Diencephalon (tissue), 2 donors: ENCODE measurements around the genes NOLC1, PSD, FBXL15 and WBP1L.

DNA sequence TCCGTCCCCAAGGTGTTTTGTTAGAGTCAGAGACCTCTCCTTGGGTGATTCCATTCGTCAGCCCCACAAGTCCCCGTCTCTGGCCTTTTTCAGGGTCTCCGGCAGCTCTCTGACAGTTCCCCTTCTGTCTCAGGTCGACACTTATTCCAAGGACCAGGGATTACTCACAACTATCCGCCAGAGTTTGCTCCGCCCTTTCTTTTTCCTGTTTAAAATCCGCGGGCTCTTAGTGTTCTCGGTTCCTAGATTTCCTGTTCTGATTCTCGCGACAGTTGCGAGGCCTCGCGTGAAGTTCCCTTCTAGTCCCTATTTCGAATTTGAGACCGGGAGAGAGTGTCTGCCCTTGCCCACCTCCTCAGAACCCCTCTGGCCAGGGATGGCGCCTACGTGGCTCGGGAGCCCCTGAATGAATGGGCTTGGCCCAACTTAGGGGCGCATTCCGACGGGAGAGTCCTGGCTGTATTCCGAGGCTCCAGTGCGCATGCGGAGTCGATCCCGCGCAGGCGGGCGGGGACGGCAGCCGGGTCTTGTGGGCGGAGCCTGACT lies 1.2 kb upstream of the KAZALD1 start:
- RAMPAGE, long total RNA = no peak

- RAMPAGE, long total RNA = no peak
Observed at GRCh38 chr10:101093035-101093473, 31.3 kb downstream of the KAZALD1 start.

GRCh38 chr10:101579197-101579737 lies 8.8 kb downstream of the POLL start:
- RAMPAGE, long total RNA = no peak

DNA sequence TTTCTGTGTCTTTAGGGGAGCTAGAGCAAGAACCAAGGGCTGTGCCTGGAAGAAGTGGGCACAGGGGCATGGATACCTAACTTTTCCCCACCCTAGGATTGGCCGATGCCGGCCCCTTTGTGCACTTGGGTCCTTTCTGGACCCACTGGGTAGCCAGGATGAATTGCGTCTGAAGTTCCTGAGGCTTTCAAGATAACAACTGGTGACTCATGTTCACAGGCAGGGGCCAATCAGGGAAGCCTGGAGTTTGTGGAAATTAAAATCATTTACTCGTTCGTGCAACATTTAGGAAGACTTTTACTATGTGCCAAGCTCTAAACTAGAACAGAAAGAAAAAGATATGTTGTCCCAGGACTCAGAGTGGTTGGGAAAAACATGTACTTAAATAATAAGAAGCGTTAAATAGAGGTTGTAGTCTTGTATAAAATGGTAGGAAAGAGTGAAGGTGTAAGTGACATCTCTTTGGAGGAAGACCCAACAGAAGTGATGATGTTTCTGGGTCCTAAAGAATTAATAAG lies 882 bp downstream of the DPCD start:
- RAMPAGE, long total RNA = no peak

DNA sequence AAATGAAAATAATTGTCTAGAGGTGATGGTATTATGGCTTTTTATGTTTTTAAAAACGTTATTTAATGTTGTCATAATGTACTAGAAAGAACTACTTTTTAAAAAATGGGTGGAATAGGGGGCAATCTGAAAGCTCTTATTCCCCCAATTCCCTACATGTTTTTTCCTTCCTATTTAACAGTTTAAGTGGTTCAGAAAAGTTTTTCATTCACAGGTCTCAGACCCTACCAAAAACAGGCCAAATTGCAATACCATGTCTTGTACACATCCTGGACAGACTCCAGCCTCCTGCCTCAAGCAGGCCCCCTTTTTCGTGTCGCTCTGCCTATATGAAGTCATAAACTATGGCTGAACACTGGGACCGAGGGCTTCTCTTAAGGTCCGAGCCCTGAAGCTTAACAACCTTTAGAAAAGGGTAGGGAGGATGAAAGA lies 1.4 kb downstream of the FBXW4 start:
- RAMPAGE, long total RNA = no peak

DNA sequence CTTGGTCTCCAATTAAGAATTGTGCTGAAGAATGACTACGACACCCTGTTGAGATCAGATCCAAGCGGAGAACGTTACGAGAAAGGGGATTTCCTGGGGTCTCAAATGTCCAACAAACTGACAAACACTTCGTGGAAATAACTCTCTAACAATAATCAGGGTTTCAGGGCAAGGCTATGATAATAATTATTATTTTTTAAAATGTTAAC lies 10.6 kb upstream of the NPM3 start:
- RAMPAGE, long total RNA = no peak

GRCh38 chr10:101830203-101831200 lies 12.3 kb upstream of the OGA start:
- RAMPAGE, long total RNA = no peak

DNA sequence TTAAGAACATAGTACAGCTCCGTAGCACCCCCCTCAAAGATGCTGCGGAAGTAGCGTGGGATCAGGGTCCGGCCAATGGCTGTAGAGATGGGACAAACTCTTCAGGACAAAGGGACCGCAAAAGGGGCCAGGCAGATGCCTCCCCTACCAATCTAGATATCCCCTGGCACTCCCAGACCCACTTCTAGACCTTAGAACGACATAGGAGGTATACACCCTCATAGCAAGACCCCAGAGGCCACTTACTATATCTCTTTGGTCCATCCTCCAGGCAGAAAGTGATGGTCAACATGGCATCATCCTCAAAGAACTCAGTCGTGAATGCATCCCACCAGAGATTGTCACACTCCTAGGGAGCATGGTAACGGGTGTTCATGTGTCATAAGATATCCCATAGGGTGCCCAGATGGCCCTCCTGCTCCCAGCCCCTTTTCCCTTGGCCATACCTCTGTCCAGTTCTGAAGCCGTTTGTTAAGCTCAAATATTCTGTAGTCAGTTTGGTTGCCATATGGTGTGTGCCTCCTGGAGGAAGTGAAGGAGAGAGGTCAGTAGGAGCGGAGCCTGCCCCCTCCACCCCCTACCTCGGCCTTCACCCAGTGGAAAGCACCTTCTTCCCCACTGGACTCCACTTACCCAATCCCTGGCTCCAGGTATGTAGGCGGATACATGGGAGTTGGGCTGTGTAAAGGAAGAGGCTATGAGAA lies 9.4 kb downstream of the LDB1 start:
- RAMPAGE, long total RNA = no peak

DNA sequence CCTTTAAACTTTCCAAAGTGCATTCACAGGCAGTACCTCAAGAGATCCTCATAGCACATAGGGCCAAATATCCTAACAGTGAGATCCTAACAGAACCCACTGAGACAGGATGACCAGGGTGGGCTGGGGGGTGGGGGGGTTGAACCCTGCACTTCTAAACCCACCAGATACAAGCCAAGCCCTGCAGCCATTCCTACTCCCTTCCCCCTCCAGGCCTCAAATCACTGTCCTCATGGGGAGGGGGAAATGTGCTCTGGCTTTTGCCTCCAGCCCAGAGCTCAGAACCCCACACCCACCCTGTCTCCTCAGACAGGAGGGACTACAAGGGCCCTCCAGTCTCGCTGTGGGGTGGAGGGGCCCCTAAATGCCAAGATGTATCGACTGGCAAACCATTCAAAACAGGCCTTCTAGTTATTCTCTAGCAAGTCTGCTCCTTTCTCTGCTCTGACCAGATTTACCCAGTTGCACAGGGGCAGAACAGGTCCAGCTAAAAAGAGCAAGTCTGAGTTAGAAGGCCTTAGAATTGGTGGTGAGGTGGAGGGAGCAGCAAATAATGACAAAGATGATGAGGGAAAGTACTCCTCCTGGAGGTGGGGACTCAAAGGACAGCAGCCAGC lies 3.2 kb downstream of the LDB1 start:
- RAMPAGE, long total RNA = no peak

DNA sequence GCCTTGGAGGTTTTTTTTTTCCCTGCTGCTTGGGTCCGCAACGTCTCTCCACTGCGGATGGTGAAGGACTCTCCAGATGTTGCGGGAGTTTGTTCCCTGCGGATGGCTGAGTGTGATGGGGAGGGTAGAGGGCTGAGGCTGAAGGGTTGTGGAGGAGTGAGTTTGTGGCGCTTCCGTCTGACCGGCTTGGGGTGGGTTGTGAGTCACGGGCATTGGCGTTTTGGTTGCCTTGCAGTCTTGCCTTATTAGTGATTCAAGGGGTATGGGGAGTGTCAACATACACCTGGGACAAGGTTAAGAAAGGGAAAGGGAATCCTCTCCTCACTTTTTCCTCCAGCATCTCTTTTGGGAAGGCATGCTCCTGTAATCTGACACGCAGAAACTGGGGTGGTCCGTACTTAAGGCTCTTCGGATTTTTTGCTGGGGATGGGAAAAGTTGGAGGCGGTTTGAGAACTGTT lies 1.1 kb downstream of the PPRC1 start:
- RAMPAGE, long total RNA = no peak

- RAMPAGE, long total RNA = no peak
Observed at GRCh38 chr10:102151833-102153103, at the start of gene NOLC1. Gene NOLC1 (plus strand): TSS chr10:102152389.

GRCh38 chr10:102409168-102409970 lies 9.2 kb downstream of the PSD start:
- RAMPAGE, long total RNA = no peak

- RAMPAGE, long total RNA = start-site peak on the minus strand at chr10:102418732-102418826, 329 and 114 reads in 2 replicates
Observed at GRCh38 chr10:102418429-102419057, at the start of gene PSD. Gene PSD (minus strand): TSS chr10:102418785.

DNA sequence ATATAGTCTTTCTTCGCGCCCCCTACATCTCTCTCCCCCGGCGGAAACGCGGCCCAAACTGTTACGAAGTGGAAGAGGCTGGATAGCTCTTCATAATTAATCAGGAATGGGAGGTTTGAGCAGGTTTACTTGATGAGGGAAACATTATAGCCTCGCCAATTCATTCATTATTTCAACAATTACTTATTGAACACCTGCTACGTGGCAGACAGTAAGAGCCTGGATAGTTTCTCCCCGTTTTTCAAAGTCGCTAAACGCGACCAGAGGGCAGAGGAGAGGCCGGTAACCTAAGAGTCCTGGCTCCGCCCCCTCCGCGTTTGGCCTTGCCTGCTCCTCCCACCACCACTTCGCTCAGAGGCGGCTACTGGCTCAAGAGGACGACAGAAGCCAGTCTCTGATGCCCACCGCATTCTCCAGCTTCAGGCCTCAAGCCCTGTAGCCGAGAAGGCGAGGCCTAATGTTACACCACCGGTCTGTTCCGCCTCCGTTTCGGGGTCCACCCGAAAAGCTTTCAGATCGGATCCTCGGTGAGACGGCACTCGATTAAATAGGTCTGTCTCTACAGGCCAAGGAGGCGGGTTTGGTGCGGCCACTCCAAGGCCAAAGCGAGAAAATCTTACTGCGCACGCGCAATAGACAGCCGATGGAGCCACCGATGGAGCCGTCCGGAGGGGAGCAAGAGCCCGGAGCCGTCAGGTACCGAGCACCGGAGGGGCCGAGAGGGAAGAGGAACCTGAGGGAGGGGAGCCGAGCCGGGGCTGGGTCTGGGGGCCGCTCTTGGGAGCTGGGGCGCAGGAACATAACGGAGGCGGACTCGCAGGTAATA lies at the start of gene FBXL15:
Gene FBXL15 (plus strand): TSS at position 350 of the 826 bp plus-strand sequence.
- RAMPAGE, long total RNA = no peak

- RAMPAGE, long total RNA = no peak
Observed at GRCh38 chr10:102421848-102422625, 1.4 kb downstream of the FBXL15 start.

DNA sequence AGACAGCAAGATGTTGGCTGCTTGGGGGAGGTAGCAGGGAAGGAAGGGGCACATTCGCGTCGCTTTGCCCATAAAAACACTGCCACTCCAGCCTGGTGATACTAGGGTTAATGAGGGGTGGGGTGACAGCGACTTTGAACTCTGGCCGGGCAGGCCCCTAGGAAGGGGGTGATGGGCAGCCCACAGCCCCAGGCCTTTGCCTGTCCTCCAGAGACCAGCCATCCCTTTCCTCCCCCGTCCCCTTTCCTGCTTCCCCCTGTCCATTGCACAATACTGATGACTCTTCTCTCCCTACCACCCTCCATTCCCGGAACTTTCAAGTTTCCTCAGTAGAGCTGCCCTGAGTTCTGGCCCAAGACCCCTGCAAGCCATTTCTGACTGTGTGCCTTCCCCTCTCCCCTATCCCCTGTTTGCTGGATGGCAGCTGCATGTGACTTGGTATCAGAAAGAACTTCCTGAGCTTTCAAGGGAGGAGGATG lies 2.2 kb upstream of the CUEDC2 start:
- RAMPAGE, long total RNA = no peak

GRCh38 chr10:102461799-102462258 lies 634 bp downstream of the MFSD13A start:
- RAMPAGE, long total RNA = no peak

GRCh38 chr10:102604300-102604766 lies 39.9 kb upstream of the TRIM8 start:
- RAMPAGE, long total RNA = no peak

DNA sequence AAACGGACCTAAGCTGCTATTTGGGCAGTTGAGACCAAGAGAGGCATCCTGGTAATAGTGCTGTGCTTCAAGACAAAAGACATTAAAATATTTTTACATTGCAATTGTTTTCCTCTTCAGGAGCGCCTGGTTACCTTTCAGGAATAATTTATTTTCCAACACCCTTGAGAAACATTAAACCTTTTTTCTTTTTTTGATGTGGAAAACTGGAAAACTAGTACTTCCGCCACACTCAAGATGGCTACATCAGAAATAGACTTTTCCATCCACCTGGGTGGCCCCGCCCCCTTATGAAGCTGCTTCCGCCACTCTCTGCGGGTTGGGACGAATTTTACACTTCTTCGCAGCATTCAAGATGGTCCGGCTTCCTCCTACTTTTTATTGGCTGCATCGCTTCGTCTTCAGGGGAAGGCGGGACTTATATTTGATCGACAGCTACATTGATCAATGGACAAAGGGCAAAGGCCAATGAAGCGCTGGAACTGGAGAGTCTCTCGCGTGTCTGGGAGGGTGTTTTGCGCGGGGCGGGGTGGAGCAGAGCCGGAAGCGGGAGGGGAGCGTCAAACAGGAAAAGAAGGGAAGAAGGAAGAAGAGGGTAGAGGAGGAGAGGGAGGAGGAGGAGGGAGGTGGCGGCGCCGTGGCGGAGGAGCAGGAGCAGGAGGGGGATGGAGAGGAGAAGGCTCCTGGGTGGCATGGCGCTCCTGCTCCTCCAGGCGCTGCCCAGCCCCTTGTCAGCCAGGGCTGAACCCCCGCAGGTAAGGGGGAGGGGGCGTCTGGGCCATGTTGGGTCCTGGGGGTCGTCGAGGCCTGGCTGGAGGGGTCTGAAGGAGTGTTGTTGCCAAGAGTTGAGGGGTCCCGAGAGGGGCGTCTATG lies at the start of gene WBP1L:
Gene WBP1L (plus strand): TSS at position 560 of the 873 bp plus-strand sequence.
- RAMPAGE, long total RNA = start-site peak on the plus strand centred at position 608 of the sequence, 111 bp wide, 561 and 327 reads in 2 replicates

DNA sequence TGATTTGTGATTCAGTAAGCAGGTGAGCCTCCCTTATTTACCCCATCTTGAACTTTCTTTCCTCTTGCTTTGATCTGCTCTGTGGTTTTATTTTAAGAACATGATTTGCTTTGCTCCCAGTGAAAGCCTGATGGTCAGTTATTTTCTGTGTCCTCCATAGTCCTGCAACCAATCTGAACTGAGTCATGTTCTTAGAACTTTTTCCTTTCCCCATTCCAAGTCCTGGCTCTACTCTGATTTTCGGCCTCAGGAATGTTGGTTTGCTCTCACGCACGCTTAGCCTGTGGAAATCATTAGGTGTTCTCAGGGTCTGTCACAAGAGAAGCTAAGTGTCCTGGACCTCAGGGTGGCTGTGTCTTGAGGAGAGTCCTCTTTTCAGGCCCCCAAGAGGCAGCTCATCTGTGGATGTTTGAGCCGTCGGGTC lies 8.8 kb downstream of the WBP1L start:
- RAMPAGE, long total RNA = no peak